A375 (cell line): ENCODE measurements around a stretch of chr3.

GRCh38 chr3:123424400-123425017, 24.4 kb downstream of the ADCY5 start:
- RAMPAGE, long total RNA = no peak

DNA sequence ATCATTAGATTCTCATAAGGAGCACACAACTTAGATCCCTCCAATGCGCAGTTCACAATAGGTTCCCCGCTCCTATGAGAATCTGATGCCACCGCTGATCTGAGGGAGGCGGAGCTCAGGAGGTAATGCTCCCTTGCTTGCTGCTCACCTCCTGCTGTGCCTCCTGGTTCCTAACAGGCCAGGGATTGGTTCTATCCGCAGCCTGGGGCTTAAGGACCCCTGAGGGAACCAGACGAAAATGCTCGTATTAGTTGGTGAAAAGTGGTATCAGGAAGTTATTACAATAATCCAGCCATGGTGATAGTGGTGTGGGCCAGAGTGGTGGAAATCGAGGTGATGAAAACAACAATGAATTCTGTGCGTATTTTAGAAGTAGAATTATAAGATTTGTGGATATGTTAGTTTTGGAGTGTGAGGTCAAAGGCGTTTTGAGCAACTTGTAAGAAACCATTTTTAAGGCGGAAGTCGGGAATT, 1.4 kb upstream of the HACD2 start:
- RAMPAGE, long total RNA = no peak

GRCh38 chr3:123603919-123604458, 19.1 kb upstream of the HACD2 start:
- RAMPAGE, long total RNA = no peak

- RAMPAGE, long total RNA = no peak
These were observed 33.6 kb upstream of the HACD2 start for GRCh38 chr3:123617985-123619287.

DNA sequence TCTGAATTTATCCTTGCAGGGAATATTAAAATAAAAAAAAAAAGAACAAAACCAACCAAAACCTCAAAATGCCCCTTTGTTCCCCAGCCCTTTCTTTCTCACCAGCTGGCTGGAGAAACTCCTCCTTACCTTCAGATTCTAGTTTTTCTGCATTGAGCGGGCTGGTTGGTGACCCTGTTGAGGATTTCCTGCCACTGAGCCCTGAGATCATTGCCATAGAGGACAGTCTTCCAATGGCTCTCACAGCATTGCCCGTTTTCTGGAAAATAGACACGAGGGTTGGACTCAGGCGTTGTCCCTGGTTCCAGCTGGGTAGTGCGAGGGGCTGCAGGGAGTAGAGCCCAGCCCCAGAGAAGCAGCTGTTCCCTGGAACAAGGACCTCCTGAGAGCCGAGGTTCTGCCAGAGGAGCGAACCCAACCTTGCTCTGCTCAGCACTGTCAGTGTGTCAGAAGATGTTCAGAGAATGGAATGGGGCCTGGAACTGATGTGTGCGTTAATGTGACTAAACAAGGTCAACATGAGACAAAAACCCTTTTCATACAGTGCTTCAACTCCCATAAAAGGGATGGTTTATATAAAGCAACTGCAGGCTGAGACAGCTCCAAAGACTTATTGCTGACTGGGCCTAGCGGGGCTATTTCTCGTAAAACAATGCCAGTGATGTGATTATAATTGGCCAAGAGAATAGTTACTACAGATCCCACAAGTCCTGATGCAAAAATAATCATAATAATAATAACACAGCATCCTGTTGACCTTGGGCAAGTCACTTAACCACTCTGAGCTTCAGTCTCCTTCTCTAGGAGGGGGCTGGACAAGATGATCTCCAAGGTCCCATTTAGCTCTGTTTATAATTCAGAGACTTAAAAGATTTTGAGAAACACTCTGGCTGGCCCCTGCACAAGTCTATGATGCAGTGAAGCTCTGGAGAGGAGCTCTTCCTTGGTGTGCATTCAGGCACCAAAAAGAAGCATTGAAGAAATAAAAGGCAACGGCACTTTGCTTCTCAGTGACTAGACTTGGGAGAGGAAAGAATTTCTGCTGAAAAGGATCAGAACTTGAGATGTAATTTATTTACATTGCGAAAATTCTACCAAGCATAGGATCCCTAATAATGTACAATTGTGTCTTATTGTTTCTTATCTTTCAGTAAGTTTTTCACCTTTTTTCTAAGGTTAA, 35.6 kb upstream of the HACD2 start:
- RAMPAGE, long total RNA = no peak

- RAMPAGE, long total RNA = no peak
These were observed 72.6 kb upstream of the HACD2 start for GRCh38 chr3:123657374-123657968.

- RAMPAGE, long total RNA = no peak
These were observed 74.8 kb upstream of the HACD2 start for GRCh38 chr3:123659616-123660159.

DNA sequence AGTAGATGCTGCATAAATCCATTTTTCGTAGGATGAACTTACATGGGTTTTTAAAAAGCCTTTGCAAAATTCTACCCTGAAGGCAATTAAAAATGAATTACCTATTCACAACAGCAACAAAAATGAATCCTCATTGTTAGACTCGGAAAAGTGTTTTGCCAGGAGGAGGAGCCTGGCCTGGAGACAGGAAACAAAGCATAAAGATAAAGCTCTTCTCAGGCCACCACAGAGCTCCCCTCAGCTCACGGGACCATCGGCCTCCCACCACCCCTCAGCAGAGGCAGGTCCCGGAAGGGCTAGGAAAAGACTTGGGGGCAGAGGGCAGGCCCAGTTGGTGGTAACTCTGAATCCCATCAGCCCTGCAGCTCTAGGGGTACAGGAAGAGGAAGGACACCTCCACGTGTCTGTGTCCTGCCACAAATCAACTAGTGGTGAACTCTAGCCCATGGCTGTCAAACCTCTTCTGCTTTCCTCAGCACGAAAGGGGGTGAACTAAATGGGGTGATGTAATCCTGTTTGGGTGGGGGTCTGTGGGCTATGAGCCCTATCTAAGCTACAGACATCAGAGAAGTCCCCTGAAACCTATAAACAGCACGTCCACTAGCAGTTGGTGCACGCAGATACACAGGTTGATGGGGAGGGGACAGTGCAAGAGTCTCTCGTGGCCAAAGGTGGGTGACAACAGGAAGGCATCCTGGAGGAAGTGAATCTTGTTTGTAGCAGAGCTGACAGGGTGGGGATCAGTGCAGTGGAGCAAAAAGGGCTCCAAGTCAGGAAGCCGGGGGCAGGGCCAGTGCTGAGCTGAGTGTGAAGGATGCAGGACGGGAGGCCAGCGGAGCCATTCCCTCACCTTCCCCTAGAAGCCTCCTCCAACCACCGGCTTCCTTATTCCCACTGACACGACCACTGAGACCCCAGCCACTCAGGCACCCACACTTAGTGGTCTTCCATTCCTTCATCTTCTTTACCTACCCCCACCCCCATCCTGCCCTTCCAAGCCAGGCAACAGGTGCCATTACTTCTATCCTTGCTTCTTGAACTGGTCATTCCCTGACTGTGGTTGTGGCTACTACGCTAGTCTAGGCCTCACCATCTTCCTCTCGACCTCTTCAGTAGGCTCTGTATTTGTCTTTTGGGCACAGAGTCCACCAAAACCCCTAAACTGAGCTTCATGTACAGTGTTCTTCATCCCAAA, 111.2 kb upstream of the HACD2 start:
- RAMPAGE, long total RNA = no peak

- RAMPAGE, long total RNA = no peak
These were observed 116.2 kb upstream of the HACD2 start for GRCh38 chr3:123700703-123701788.

GRCh38 chr3:123702105-123702440, 117.2 kb upstream of the HACD2 start:
- RAMPAGE, long total RNA = no peak

- RAMPAGE, long total RNA = no peak
These were observed 5.7 kb downstream of the CCDC14 start for GRCh38 chr3:123955124-123955839.

DNA sequence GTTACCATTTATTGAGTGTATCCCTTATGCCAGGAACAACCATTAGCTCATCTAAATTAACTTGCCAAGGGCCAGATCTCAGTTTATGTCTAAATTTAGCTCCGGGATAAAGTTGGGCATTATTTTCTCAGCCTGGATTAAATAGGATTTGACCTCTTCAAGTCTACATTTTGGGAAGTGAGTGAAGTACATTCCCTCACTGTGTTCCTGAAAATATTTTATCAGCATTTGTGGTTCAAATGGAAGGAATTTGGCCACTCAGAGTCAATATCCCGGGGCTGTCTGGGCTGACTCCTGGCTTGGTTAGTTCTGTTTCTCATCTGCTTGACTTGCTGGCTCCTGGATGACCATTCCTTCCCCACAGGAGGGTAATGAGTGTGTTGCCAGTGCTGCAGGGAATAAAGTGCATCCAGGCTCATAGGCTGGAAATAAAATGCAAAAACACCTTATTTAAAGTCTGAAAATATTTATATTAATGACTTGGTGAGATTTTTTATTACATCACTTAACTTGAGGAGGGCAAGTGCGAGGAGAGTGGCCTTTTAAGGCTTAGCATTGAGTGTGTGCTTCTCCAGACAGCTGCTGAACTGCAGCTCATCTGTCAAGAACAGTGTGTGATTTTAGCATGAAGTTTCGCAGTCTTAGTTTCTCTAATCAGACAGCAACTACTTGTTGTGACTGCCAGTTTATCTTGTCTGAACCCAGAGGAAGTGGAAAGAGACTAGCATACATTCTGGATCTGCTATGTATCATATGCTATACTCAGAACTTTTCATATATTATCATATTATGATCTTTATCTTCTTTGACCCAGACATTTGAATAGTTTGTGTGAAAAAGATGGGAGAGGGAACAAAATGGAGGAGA, 250.3 kb downstream of the KALRN start:
- RAMPAGE, long total RNA = no peak

- RAMPAGE, long total RNA = no peak
These were observed 167.5 kb upstream of the UMPS start for GRCh38 chr3:124562768-124563224.

DNA sequence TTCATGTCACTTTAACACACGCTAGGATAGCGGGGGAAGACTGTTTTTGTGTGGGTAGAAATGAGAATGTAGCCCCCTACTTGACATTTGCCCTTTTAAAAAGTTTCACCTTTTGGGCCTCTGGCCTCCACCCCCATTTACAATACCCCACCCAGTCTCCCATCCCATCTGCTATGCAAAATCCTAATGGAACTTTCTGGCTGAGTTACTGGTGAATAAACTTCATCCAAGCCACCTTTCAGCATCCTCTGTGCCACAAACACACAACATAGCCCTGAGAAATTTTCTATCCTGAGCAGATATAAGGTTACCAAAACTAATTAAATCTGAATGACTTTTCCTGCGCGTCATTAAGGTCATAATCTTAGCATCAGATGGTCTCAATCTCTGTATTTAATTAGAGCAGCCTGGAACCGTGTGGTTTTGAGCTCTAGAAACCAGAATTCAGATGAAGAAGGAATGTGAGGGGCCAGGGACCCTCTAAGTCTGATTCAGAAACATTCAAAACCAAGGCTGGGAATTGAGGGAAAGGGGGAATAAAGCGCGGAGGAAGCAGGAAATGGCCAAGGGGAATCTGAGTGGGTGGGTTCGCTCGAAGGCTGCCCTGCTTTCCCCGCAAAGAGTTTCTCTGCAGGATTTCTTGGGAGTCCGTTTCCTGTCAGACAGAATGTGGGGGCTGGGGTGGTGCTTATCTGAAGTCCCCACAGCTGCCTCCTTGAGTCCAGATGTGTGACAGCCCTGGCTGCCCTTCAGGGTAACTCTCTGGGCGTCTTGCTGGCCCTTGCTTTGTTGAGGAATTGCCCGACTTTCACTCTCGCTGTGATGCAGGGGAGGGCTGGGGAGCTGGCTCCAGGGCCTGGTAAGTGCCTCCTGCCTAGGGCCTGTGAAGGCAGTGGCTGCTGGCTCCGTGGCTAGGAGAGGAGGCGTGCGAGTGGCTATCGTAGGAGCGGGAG, 144.3 kb upstream of the UMPS start:
- RAMPAGE, long total RNA = no peak

DNA sequence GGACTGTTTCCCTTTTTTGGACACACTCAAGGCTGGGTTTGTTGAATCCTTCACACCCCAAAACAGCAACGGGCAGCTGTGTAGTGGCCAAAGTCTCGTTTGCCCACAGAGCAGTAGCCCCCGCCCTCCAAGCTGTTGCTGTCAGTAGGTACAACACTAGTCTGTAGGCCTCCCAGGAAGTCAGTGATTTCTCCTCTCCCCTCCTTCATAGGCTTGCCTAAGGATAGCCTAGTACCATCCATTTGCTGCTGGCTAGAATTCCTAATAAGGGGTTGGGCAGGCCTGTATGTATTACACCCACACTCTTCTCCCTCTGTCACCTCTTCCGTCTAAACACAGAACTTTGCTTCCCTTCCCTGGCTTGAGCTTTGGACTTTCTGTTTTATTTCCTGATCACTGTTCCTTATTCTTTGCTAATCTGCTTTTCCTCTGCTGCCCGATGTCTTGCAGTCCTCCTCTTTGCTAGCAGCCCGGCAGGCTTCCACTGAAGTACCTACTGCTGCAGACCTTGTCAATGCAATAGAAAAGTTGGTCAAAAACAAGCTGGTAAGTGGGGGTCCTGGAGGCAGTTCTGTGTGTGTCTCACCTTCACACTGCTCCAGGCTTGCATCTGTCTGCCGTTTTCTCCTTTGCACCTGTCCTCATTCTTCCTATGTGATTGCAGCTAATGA, 93.4 kb upstream of the UMPS start:
- RAMPAGE, long total RNA = no peak

DNA sequence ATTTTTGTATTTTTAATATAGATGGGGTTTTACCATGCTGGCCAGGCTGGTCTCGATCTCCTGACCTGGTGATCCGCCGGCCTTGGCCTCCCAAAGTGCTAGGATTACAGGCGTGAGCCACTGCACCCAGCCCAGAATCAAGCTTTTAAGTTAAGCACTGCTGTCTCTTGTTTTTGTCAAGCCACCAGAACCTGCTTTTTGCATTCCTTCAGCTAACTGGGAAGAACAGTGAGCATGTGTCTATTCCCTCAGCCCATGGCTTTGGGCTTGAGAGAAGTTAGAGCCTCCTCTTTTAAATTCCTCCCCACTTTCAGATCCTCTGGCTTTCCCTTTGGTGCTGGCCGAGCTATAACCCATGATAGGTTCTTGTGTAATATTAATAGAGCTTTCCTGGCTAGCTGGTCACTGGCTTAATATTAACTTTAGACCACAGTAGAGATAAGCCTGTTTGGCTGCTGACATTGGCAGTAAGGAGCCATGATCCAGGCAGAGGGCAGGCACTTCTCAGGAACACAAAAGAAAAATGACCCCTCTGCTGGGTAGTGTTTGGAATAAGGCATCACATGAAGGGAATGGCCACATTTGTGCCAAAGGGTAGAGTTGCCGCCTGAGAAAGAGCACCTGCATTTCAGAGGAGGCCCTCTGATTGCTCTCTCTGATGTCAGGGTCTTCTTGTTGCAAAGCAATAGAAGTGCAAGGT, 65.5 kb upstream of the UMPS start:
- RAMPAGE, long total RNA = no peak

GRCh38 chr3:124674246-124674807, 55.9 kb upstream of the UMPS start:
- RAMPAGE, long total RNA = no peak

- RAMPAGE, long total RNA = no peak
These were observed 40.4 kb downstream of the UMPS start for GRCh38 chr3:124770535-124771156.

GRCh38 chr3:124784683-124785368, 54.6 kb downstream of the UMPS start:
- RAMPAGE, long total RNA = no peak

- RAMPAGE, long total RNA = no peak
These were observed 74.9 kb downstream of the ITGB5 start for GRCh38 chr3:124812345-124812643.